Esophagus muscularis mucosa (tissue), 4 donors: ENCODE measurements around a stretch of chr17.

DNA sequence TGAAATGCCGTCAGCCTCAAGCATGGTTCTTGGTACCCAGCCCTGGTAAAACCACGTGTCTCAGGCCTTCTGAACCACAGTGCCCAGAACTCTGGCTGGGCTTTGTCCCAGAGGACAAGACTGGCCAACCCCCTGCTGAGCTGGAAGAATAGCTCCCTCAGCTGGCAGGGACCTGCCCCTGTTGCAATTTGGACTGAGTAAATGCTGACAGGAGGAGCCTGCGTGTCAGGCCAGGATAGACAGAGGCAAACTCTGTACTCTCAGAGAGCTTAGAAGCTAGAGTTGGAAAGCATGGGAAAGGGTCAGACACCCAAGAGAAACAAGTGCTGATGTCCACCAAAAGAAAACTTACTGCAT, 106.1 kb downstream of the TNFRSF13B start:
- PRO-cap: no peak
- RAMPAGE, long total RNA, 4 experiments: no peak in any of the 4 experiments

DNA sequence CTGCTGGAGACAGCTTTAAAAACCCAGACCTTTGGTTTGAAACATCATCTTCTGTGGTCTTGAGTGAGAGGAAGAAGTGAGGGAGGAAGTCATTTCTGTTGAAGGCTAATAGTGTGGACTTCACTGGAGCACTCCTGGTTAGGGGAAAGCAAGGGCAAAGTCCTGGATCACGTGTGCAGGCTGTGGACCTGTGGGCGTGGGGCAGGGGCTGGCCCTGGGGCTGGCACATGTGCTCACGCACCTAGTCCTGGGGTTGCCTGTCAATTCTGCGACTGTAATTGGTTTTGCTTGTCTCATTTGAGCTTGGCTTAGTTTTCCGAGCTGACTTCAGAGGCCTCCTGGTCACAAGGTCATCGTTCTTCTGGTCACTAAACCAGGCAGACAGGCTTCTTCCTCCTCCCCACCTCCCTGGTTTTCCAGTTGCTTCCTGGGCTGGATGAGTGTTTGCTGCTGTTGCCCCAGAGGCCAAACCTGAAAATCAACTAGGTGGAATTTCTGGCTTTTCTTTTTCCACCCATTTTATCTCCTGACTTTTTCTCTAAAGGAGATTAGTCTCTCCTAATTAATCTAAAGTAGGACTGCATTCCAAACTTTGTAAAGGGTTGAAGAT, 36.1 kb downstream of the MPRIP start:
- PRO-cap: no peak
- RAMPAGE, long total RNA, 4 experiments: no peak in any of the 4 experiments

- PRO-cap: no peak
- RAMPAGE, long total RNA, 4 experiments: no peak in any of the 4 experiments
These were observed 42.1 kb downstream of the MPRIP start for GRCh38 chr17:17084443-17084681.

- PRO-cap: no peak
- RAMPAGE, long total RNA, 4 experiments: no peak in any of the 4 experiments
These were observed 64.7 kb downstream of the MPRIP start for GRCh38 chr17:17107014-17107363.

DNA sequence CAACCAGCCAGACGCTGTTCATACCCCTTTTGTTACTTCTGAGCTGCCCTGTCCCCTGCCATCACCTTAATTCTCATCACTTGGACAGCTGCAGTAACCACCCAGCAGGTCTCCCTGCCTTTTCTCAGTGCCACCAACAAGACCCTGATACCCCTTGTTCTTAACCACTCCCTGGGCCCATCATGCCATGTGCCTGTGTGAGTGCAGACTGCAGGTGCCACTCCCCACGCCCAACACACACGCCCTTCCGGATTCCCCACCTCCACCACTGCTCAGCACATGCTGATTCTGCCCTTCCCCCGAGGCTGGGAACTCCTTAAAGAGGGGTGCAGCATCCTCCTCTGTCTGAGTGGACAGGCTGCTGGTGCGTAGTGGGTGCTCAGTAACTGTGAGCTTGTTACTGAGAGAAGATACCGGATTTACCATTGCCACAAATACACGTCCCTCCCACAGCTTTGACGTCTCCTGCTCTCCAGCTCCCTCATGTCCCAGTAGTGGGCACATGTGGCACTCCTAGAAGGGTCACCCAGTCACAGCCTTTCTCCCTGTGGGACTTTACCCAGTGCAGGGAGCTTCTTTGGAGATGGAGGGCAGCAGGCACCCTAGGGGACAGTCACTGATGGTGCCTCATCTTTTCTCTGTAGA, 52.3 kb downstream of the PLD6 start:
- PRO-cap: no peak
- RAMPAGE, long total RNA, 4 experiments: no peak in any of the 4 experiments

DNA sequence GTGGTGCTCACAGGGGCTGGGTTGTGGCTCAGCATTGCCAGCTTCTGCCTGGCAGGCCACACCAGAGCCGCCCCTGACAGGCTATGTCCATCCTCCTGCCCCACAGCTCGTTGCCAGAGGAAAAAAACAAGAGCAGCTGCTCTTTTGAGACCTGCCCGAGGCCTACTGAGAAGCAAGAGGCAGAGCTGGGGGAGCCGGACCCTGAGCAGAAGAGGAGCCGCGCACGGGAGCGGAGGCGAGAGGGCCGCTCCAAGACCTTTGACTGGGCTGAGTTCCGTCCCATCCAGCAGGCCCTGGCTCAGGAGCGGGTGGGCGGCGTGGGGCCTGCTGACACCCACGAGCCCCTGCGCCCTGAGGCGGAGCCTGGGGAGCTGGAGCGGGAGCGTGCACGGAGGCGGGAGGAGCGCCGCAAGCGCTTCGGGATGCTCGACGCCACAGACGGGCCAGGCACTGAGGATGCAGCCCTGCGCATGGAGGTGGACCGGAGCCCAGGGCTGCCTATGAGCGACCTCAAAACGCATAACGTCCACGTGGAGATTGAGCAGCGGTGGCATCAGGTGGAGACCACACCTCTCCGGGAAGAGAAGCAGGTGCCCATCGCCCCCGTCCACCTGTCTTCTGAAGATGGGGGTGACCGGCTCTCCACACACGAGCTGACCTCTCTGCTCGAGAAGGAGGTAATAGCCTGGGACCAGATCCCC, 47.7 kb downstream of the PLD6 start:
- PRO-cap: no peak
- RAMPAGE, long total RNA, 4 experiments: start-site peak on the plus strand in 1 of 4 experiments, centred at positions 522 to 643 of the sequence, 25 to 26 reads per replicate

- PRO-cap: unidirectional peak, plus-strand start at chr17:17191518
- RAMPAGE, long total RNA, 4 experiments: no peak in any of the 4 experiments
These were observed 14.8 kb downstream of the PLD6 start for GRCh38 chr17:17191245-17191862.

- PRO-cap: no peak
- RAMPAGE, long total RNA, 4 experiments: no peak in any of the 4 experiments
These were observed 73.1 kb upstream of the MED9 start for GRCh38 chr17:17403491-17404324.

GRCh38 chr17:17413761-17414852, 62.7 kb upstream of the MED9 start:
- PRO-cap: bidirectional peak, plus-strand start at chr17:17414537, minus-strand start at chr17:17414469
- RAMPAGE, long total RNA, 4 experiments: no peak in any of the 4 experiments

GRCh38 chr17:17447224-17447894, 29.4 kb upstream of the MED9 start:
- PRO-cap: no peak
- RAMPAGE, long total RNA, 4 experiments: no peak in any of the 4 experiments

- PRO-cap: no peak
- RAMPAGE, long total RNA, 4 experiments: no peak in any of the 4 experiments
These were observed 40.2 kb downstream of the PEMT start for GRCh38 chr17:17551266-17551782.

- PRO-cap: no peak
- RAMPAGE, long total RNA, 4 experiments: no peak in any of the 4 experiments
These were observed 30.5 kb downstream of the PEMT start for GRCh38 chr17:17560966-17561405.

DNA sequence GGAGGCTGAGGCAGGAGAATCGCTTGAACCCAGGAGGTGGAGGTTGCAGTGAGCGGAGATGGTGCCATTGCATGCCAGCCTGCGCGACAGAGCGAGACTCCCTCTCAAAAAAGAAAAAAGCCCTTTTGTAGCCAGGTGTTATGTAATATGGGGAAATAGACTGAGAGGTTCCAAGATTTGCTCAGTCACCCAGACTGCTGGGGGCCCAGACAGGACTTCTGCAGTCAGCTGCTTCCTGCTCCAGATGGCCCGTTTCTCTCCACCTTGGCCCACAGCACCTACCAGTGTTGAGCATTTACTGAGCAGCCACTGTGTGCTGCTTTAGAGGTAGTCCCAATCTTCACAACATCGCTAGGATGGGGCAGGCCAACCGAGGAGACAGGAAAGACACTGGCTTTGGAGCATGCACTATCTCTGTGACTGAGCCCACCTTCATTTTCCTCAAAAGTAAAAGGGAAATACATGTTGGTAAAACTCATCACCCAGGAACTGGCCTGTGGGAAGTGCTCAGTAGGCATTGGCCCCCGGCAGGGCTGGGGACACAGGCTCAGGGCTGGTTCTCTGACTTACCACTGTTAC, 1.4 kb upstream of the PEMT start:
- PRO-cap: no peak
- RAMPAGE, long total RNA, 4 experiments: no peak in any of the 4 experiments

GRCh38 chr17:17663130-17664166, 17.8 kb upstream of the RAI1 start:
- PRO-cap: no peak
- RAMPAGE, long total RNA, 4 experiments: no peak in any of the 4 experiments

GRCh38 chr17:17691128-17692480, 10.3 kb downstream of the RAI1 start:
- PRO-cap: no peak
- RAMPAGE, long total RNA, 4 experiments: no peak in any of the 4 experiments

- PRO-cap: no peak
- RAMPAGE, long total RNA, 4 experiments: no peak in any of the 4 experiments
These were observed 19.2 kb downstream of the RAI1 start for GRCh38 chr17:17700150-17701076.

GRCh38 chr17:17818410-17818638, 18.5 kb downstream of the SREBF1 start:
- PRO-cap: no peak
- RAMPAGE, long total RNA, 4 experiments: no peak in any of the 4 experiments

- PRO-cap: no peak
- RAMPAGE, long total RNA, 4 experiments: no peak in any of the 4 experiments
These were observed 17.2 kb downstream of the SREBF1 start for GRCh38 chr17:17819499-17820089.

DNA sequence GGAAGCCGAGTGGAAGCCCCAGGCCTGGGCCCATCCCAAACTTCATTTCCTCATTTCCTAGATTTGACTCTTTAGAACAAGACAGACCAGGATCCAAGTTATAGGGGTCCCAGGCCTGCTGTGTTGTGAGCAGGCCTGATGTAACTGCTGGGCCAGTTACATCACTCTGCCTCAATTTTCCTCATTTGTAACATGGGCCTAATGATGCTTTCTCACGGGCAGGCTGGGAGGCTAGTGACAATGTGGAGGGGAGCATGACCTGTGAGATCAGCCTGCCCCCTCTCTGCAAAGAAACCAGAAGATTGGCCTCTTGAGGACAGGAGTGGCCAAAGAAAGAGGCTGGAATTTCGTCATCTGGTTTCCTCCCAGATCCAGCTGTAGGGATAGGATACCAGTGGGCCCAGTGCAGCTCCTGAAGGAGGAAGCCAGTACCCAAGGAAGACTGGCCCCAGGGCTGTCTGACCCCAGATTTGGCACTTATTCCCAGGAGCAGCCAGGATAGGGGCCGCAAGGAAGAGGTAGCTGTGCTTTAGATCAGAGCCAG, 564 bp upstream of the SREBF1 start:
- PRO-cap: bidirectional peak, plus-strand start at position 368 of the sequence, minus-strand start at position 239 of the sequence
- RAMPAGE, long total RNA, 4 experiments: no peak in any of the 4 experiments

DNA sequence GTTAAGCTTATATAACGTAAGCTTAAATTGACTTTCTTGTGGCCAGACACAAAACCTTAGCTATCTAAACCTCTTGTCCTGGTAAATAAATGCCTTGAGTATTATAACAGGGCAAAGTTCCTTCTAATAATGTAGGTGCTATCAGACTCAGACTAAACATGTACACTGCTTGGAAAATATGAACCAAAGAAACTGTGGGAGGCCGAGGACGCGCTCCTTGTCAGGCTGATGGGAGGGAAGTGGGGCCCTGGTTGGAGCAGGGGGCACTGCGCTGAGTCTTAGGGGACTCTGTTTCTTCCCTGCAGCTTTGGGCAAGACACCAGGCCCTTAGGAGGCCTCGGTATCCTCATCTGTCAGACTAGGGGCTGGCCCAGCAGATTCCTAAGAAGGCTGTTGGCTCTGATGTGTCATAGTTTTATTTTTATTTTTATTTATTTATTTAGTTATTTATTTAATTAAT, 17.3 kb upstream of the SREBF1 start:
- PRO-cap: no peak
- RAMPAGE, long total RNA, 4 experiments: no peak in any of the 4 experiments